ENCODE measurements around a stretch of chr7.

DNA sequence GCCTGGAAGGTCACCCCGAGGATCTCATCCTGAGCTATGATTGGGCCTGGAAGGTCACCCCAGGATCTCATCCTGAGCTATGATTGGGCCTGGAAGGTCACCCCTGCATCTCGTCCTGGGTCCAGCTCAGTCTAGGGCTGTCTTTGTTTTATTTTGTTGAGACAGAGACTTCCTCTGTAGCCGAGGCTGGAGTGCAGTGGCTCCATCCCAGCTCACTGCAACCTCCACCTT, 16.9 kb upstream of the DNAJB6 start:
- PRO-cap, 2 experiments, result peak in 1 of 2 experiments; most common plus-strand start position 170 of the sequence (in 1)

DNA sequence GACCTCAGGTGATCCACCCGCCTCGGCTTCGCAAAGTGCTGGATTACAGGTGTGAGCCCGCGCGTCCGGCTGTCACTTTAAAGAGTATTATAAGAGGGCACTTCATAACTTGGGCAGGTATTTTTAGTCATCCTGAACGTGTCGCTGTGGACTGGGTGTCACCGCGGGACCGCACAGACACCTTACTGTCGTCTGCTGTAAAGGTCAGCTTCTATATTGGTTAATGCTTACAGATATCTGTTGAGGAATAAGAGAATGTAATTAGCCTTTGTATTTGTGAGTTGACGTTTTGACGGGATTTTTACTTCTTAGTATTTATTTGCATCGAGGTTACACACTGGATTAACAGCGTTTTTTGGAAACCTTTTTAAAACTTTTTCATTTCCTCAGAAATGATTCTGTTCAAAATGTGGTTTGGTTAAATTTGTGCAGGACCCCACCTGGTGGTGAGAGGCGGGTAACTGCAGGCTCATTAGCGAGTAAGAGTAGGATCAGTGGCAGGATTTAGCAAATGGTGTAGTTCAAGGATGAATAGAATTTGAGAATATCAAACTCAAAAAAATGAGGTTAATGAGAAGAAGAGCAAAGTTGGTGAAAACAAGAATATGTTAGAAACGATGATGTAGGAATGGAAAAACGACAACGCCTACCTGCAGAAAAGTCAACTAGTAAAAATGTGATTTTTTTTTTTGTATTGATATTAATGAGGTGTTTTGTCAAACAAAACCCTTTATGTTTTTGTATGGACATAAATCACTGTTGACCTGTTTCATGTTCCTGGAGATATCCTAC, 3.2 kb downstream of the DNAJB6 start:
- PRO-cap, 2 experiments, result no peak in any of the 2 experiments

DNA sequence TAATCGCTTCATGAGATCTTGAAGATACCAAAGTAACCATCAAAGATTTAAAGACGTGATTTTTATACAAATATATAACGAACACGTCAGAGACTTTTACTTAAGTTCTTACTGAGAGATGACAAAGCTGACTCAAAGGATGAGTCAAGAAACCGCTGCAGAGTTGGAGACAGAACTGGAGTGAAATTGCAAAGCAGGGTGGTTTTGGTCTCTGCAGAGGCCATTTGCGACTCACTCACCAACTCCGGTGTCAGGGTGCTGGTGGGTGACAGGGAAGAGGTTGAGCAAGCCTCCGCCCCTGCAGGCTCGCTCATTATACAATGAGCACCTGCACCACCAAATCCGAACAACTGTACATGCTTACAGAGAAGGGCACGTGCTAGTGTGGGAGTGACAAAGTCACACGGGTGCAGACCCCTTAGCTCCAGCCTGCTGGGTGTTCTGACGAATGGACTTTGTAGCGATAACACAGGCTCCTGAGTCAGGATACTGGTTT, 75.3 kb downstream of the DNAJB6 start:
- PRO-cap, 2 experiments, result no peak in any of the 2 experiments

GRCh38 chr7:157503389-157503712, 166.5 kb downstream of the DNAJB6 start:
- PRO-cap, 2 experiments, result no peak in any of the 2 experiments

DNA sequence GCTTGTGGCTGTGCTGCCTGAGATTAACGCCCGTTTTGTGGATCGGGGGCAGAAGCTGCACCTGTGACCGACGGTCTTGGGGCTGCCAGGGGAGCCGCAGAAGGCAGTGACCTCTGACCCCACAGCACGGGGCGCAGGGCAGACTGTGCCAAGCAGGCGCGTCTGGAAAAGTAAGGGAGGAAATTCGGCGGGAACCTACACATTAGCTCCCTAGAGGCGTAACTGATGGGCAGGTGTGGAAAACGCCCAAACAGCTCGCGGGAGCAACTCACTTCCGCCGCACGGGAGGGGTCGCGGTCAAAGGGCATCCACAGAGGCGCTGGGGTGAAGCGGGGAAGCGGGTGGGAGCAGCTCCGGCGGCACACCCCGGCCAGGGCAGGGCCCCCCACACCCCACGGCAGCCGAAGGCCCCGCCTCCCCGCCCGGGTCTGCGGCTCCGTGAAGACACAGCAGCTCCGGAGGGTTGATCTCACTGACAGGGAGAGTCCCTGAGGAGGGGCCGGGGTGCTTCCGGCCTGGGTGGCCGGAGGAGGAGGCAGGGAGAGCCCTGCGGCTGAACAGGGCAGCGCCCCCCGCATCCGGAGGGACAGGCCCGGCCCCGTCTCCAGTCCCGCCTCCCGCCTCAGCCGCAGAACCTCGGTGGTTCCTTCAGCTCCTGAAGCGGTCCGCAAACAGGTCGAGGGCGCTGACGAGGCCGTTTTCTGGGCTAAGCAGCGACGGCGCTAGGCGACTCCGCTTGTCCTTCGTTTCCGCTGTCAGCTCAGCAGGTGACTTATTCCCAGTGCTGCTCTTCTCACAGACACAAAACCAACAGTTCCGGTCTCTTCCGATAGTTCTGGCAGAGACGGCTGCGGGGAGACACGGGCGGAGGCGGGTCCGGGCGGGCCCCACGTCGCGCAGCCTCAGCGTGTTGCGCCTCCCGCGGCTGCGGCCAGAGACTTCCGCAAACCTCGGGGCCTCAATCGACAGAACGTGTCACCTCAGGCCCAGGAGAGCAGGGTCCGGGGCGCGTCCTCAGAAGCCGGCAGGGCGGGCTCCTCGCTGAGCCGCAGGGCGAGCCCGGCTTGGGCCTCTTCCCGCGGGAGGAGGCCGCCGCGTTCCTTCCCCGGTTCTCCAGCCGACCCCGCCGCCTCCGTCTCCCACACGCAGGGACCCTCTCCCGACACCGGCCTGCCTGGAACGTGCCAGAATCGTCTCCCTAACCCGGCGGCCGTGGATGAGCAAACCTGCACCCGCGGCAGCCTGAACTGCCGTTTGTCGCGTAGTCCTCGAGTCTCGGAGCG, 276.2 kb downstream of the DNAJB6 start:
- PRO-cap, 2 experiments, result no peak in any of the 2 experiments

- PRO-cap, 2 experiments, result no peak in any of the 2 experiments
Observed at GRCh38 chr7:158015599-158016281, 571.9 kb downstream of the PTPRN2 start.

DNA sequence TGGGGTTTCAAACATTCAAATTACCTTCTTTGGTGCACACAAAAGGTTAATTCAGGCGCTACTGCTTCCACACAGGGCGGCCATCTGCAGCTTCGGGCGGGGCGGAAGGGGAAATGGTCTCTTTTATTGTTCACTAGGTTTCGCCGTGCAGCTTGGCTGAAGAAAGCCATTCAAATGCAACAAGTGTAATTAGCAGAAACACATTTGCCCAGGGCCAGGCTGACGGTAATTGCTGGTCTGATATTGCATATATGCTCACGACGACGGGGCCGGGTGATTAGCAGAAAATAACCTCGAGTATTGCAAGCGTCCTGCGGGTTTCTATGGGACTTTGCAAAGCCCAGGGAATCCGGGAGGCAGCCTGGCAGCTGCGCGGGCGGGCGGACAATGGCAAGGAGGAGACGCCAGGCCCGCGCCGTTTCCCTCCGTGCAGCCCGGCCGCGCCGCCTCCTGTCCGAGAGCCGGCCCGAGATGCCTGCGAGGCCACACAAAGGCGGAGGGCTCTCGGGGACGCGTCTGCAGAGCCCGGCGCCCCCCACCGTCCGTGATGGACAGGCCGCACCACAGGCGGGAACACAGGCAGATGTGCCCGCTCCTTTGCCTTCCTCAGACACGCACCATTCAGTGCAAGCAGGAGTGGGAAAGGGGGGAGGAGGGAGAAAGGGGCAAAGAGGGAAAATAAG, 269.9 kb downstream of the PTPRN2 start:
- PRO-cap, 2 experiments, result no peak in any of the 2 experiments

GRCh38 chr7:158431603-158432152, 155.9 kb downstream of the PTPRN2 start:
- PRO-cap, 2 experiments, result no peak in any of the 2 experiments

- PRO-cap, 2 experiments, result no peak in any of the 2 experiments
Observed at GRCh38 chr7:158450458-158451361, 136.9 kb downstream of the PTPRN2 start.

- PRO-cap, 2 experiments, result no peak in any of the 2 experiments
Observed at GRCh38 chr7:158662604-158662931, 42.0 kb downstream of the NCAPG2 start.

- PRO-cap, 2 experiments, result no peak in any of the 2 experiments
Observed at GRCh38 chr7:158753050-158754215, 48.8 kb upstream of the NCAPG2 start.

DNA sequence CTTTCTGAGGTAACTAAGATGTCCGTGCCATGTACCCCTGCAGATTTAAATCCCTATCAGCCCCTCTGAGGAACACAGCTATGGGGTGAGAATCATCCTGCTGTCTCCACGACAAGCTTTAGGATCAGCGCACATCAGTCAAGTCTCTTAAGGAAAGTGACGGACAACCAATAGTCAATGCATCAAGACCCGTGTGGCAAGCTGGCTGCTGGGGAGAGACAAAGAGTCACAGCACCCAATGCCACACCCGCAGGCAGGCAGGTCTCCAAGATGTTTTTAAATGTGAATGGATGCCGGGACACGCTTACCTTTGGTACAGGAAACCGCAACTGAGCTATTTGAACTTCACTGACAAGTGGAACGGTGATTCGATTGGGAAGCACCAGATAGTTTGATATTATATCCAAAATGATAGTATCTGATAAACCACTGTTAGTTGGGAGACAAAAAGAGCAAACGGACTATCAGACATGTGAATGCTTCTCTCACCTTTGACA, 61.9 kb downstream of the ESYT2 start:
- PRO-cap, 2 experiments, result no peak in any of the 2 experiments

- PRO-cap, 2 experiments, result no peak in any of the 2 experiments
Observed at GRCh38 chr7:158777709-158778386, 51.5 kb downstream of the ESYT2 start.

GRCh38 chr7:158796548-158797188, 32.6 kb downstream of the ESYT2 start:
- PRO-cap, 2 experiments, result no peak in any of the 2 experiments

DNA sequence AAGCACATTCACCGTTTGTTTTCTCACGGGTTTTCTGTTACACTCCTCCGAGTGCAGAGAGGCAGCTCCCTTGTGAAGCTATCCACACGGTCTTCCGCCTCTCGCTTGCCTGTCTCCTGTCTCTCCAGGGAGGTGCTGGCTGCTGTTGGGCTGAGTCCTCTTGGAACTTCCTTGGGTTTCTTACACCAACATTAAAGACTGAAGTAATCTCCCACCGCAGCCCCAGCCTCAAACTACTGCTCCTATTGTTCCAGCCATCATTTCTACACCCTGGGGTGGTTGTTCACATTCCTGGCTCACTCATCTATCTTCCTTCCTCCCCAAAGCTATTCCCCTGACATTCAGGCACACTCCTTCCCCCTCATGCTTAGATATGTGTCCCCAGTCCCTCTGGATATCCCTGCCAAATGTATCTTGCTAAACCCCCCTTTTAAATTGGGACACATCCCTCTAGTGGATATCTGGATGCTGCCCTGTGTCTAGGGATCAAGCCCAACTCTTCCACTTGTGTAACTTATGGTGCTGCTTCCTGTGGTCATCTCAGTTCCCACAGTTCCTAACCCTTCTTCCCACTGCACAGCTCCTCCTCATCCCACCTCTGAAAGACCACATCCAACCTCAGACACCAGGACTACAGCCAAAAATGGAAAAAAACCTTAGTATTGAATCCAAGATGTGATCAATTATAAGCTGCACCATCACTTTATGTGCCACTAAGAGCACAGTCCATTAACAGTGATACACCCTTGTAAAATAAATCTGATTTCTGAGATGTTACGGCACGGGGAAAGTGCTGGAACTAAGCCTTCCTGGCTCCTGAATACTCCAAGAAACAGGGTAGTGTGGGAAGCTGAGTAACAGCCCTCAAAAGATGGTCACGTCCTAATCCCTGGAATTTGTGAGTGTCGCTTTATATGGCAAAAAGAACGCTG, 13.9 kb downstream of the ESYT2 start:
- PRO-cap, 2 experiments, result no peak in any of the 2 experiments

DNA sequence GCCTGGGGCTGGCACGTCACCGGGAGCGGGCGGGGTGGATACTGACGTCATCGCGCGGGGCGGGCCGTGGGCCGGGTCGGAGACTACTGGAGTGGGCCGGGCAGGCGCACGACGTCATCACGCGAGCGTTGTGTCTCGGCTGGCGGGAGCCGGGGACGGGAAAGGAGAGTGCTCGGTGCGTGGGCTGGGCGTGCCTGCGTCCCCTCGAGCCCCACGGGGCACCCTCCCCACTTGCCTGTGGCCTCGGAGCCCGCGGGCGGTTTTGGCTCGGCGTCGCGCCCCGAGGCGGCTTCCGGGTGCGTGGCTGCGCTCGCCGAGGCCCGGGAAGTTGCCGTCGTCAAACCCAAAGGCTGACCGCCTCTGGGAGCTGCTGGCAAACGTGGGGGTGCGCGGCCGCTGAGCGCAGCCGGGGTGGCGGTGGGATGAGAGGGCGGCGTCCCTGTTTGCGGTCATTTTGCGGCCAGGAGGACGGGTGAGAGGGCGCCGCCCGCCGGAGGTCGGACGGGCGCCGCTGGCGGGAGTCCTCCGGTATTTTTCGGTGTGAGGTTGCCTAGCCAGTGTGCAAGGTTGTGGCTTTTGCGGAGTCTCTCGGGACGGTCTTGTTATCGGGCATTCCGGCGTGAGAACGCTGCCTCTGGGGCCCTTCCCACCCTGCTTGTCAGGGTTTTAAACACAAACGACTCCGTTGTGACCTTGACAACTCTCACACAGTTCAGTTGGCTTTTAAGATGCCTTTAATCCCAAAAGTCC, 452 bp upstream of the ESYT2 start:
- PRO-cap, 2 experiments, result peak in 2 of 2 experiments; most common plus-strand start position 117 of the sequence (in 1)

DNA sequence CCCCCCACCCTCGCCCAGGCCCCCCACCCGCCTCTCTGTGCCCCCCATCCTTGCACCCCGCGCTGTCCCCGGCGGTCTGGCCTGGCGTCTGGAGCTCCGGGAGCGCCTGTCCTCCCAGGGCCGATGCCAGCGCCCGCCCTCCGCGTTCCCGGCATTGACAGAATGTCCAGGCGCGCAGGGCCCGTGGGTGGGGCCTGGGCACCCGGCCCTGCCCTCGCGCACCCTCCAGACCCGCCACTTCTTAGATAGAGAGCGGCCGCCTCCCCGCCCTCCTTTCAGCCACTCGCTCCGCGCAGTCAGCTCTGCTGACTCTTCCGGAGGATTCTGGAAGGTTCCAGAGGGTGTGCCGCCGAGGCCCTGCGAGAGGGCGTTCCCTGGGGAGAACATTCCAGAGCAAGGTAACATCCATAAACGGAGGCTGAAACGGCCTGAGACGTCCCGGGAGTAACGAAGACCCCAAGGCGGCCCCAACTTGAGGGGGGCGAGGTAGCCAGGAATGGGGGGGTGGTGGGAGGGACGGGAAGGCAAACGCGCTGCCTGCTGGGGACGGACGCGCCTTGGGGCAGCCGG, 117.8 kb downstream of the DYNC2I1 start:
- PRO-cap, 2 experiments, result no peak in any of the 2 experiments

GRCh38 chr7:159020853-159021360, 123.8 kb downstream of the VIPR2 start:
- PRO-cap, 2 experiments, result no peak in any of the 2 experiments

DNA sequence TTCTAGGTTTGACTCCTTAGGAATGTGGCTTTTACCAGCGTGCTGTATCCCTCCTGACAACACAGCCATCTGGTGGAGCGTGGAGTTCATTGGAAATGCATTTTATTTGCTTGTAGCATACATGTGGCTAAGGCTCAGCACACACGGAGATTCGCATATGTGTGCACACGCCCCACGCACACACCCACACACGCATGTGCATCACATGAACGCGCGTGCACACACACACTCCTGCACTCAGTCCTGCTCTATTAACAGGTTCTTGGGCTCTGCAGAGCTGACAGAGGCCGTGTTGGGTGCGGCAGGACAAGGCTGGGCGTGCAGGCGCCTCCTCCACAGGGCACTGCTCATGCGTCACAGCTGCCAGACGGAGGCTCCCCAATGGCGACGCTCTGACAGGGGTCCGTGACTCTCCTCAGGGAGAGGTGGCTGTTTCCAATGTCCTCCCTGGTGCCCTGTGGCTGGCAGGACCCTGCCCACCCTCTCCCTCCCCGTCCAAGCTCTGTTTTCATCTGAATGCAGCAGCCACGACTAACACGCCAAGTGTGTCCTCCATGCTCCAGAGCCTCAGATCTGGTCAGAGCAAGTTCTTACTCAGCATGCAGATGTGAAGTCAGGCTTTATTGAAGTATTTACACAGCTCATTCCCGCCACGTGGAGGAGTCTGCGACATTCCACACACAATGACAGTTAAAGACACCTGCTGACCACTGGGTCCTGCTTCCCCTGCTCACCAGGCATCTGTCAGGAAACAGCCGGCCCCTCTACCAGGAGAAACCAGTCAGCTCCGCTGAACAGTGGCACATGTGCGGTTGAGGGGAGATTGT, 116.9 kb downstream of the VIPR2 start:
- PRO-cap, 2 experiments, result no peak in any of the 2 experiments

GRCh38 chr7:159070485-159070915, 74.2 kb downstream of the VIPR2 start:
- PRO-cap, 2 experiments, result no peak in any of the 2 experiments

All from cerebral cortex (tissue), 2 donors.